AG04449 (cell line): ENCODE data around the gene ERVMER34-1.

DNA sequence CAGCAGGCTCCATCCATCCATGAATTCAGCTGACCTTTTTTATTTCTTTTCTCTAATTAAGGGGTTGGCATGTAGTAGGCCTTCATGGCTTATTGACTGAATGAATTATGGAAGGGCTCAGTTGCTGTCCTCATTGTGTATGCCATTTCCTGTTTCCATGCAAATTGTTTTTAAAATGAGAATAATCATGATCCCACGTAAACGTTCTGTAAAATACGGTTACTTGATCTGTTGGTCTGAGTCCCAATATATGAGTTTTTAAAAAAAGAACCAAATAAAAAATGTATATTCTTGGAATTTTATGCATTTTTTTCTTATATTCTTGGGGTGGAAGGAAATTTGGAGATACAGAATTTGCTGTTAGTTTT is 817 bp downstream of the OCIAD1 start:
- RRBS: no CpG with 5 or more reads among the region's 3 CpGs

DNA sequence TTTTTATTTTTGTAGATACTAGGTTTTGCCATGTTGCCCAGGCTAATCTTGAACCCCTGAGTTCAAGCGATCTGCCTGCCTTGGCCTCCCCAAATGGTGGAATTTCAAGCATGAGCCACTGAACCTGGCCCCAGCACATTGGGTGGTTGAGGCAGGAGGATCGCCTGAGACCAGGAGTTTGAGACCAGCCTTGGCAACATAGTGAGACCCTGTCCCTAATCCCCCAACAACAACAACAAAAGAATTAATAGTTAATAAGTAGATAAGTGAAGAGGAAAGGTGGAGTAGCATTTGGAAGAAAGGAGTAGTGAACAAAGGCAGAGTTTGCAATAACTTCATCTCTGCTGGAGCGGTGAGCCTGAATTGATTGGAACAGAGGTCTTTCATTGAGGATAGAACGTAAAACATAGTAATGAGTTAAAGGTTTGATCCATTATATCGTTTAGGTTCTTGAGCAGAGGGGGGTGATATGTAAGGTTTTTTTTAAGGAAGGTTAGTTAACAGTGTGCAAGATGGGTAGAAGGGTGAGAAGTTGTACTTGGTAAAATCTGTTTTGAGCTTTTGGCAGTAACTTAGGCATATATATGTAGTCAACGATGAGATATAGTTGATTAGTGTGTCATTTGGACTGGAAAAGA is 4.8 kb downstream of the OCIAD1 start:
- RRBS: no CpG with 5 or more reads among the region's 6 CpGs

- RRBS: no CpG with 5 or more reads among the region's 4 CpGs
Measured at GRCh38 chr4:49030573-49031936, 45.0 kb downstream of the CWH43 start.

- RRBS: no CpG with 5 or more reads among the region's 12 CpGs
Measured at GRCh38 chr4:52052302-52052760, 1.2 kb downstream of the SPATA18 start.

- RRBS: no CpG with 5 or more reads among the region's 8 CpGs
Measured at GRCh38 chr4:52546986-52547288, 112.2 kb downstream of the USP46 start.

DNA sequence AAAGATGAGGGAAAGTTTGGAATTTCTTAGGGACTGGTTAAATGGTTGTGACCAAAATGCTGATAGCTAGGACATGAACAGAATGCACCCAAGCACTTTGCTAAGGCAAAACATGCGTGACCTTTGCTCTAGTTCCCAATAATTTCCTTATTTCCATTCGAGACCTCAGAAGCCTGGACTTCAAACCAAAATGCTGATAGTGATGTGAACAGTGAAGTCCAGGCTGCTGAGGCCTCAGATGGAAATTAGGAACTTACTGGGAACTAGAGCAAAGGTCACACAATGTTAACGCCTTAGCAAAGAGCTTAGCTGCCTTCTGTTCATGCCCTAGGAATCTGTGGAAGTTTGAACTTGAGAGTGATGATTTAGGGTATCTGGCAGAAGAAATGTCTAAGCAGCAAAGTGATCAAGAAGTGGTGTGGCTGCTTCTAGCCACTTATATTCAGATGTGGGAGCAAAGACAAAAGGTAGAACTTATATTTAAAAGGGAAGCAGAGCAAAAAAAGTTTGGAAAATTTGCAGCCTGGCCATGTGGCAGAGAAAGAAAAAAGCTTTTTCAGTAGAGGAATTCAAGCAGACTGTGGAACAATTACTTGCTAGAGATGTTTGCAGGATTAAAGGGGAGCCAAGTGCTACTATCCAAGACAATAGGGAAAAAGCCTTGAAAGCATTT is 3.3 kb upstream of the USP46 start:
- RRBS: no CpG with 5 or more reads among the region's 3 CpGs

- RRBS: no CpG with 5 or more reads among the region's 5 CpGs
Measured at GRCh38 chr4:52714433-52715439, 36.5 kb downstream of the ERVMER34-1 start.

GRCh38 chr4:52750834-52752037 is at the start of gene ERVMER34-1:
Gene ERVMER34-1, minus strand, starts transcription at chr4:52751425.
- RRBS: 1% methylated on average over 10 of the region's 96 CpGs

- RRBS: no CpG with 5 or more reads among the region's 3 CpGs
Measured at GRCh38 chr4:52914112-52914641, 52.1 kb downstream of the RASL11B start.

DNA sequence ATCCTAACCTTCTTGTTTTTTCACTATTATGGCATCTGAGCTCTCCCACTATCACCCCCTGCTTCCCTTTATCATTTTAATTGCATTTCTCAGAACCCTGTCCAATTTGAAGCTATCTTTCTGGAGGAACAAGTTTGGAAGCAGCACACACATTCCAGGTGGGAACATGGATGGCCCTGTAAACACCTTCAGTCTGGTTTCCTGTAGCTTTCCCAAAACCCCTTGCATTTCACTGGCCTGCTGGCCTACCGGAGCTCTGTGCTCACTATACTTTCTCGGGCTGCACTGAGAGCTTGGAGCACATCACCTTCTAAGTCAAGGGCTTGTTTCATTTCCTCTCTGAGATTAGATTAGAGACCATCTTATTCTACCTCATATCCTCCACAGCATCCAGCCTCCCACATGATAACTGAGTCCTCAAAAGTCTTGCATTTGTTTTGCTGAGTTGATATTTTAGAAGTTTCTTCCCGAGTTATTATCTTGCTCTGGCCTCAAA is 147.6 kb downstream of the RASL11B start:
- RRBS: no CpG with 5 or more reads among the region's 3 CpGs

GRCh38 chr4:53052273-53052684 is 190.2 kb downstream of the RASL11B start:
- RRBS: no CpG with 5 or more reads among the region's 4 CpGs

DNA sequence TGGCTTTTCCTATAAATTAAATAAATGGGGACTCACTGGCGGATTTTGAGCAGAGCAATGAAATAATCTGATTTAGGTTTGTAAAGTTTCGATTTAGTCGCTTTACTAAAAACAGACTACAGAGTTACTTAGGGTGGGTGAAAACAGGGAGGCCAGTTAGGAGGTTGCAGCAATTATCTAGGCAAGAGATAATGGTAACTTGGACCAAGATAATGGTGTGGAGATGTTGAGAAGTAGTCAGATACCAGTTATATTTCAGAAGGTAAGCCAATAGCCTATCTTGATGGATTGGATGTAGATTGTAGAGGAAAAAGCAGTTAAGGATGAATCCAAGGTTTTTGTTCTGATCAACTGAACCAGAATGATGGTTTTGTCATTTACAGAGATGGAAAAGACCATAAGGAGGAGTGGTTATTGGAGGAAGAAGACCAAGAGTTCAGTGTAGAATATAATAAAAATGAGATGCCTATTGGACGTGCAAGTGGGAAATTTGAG is 23.9 kb downstream of the FIP1L1 start:
- RRBS: no CpG with 5 or more reads among the region's 4 CpGs

DNA sequence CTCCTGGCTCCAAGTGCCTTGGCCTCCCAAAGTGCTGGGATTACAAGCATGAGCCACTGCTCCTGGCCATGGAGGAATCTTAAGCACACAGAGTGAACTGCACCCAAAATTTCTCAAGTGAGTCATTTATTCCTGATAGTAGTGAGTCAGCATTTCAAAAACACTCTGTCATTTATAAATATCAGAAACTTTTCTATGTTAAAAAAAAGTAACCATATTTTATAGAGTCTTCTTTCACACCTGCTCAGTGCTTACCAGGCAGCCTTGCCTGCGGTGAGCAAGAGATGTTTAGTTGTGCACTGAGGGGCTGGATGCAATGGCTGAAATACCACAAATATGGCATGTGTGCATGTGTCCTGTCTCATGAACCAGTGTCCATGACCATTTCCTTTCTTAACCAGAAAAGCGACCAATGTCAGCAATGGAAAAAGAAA is 101.7 kb downstream of the FIP1L1 start:
- RRBS: no CpG with 5 or more reads among the region's 2 CpGs

- RRBS: no CpG with 5 or more reads among the region's 4 CpGs
Measured at GRCh38 chr4:53644367-53645078, 53.2 kb upstream of the LNX1 start.

GRCh38 chr4:53905899-53906334 is 158.5 kb downstream of the CHIC2 start:
- RRBS: no CpG with 5 or more reads among the region's 12 CpGs

GRCh38 chr4:54059294-54059694 is 5.1 kb downstream of the CHIC2 start:
- RRBS: no CpG with 5 or more reads among the region's 1 CpG

GRCh38 chr4:54065030-54065201 is 511 bp upstream of the CHIC2 start:
- RRBS: no CpG with 5 or more reads among the region's 2 CpGs

DNA sequence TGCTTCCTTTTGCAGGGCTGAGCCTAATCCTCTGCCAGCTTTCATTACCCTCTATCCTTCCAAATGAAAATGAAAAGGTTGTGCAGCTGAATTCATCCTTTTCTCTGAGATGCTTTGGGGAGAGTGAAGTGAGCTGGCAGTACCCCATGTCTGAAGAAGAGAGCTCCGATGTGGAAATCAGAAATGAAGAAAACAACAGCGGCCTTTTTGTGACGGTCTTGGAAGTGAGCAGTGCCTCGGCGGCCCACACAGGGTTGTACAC is 31.9 kb downstream of the PDGFRA start:
- RRBS: no CpG with 5 or more reads among the region's 5 CpGs